PFSK-1 (cell line): ENCODE measurements around a stretch of chr2.

GRCh38 chr2:238065038-238065576 is 4.3 kb downstream of the SCLY start:
- RRBS: no CpG with 5 or more reads among the region's 9 CpGs

- RRBS: no CpG with 5 or more reads among the region's 9 CpGs
Measured at GRCh38 chr2:238088154-238088950, 11.8 kb upstream of the ESPNL start.

- RRBS: no CpG with 5 or more reads among the region's 15 CpGs
Measured at GRCh38 chr2:238107495-238107906, 7.4 kb downstream of the ESPNL start.

GRCh38 chr2:238139034-238139887 is 793 bp downstream of the KLHL30 start:
- RRBS: 80% methylated on average over 31 of the region's 51 CpGs

GRCh38 chr2:238167662-238168450 is 9.1 kb downstream of the ERFE start:
- RRBS: no CpG with 5 or more reads among the region's 14 CpGs

DNA sequence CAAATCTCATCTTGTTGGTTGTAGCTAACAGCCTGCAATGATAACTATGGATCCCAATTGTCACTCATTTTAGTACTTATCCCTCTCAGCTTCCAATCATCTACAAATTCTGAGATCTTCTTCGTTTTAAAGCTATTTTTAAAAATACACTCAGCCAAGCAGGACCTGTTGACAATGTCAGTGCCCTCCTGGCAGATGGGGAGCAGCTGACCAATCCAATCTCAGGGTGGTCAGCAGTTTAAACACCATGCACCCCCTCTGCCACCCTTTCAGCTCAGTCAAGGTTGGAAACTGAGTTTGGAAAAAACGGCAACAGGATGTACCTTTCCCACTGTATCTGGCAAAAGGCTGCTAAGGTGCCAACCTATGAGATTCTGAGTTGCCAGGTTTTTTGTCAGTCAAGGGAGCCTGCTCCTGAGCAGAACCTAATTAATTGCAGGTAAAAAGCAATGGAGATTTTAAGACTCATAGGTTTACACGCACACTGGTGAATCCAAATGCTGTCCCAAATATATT is 2.2 kb downstream of the ILKAP start:
- RRBS: no CpG with 5 or more reads among the region's 3 CpGs

- RRBS: no CpG with 5 or more reads among the region's 19 CpGs
Measured at GRCh38 chr2:238272766-238273493, 15.5 kb downstream of the PER2 start.

GRCh38 chr2:238286265-238286519 is 2.2 kb downstream of the PER2 start:
- RRBS: no CpG with 5 or more reads among the region's 6 CpGs

DNA sequence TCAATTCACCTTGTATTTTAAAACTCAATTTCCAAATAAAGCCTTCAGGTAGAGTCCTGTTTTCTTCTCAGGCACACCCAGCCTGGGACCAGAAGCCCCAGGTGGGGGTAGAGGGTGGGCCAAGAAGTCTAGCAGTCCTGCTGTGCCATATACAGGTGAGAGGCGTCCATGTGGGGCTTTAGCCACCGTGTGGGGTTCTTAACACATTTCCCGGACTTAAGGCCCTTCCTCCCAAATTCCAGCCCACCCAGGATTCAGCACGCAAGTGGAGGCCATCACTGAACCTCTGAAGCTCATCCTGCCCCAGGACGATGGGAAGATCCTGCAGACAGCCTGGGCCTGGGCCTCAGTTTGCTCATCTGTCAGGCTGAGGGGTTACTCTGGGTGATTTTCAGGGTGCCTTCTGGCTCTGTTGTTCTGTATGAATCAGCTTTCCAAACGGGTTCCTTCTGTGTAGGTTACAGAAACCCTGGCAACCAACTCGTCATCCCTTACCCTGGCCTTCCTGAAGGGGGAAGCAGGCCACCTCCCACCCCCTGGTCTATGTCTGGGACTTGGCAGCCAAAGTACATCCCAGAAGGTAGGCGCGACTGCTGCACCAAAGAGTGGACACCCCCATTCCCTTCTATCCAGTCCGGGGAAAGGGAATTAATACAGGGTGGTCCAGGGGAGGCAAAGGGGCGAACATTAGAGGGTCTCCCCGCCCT is 939 bp downstream of the PER2 start:
- RRBS: 2% methylated on average over 2 of the region's 12 CpGs

DNA sequence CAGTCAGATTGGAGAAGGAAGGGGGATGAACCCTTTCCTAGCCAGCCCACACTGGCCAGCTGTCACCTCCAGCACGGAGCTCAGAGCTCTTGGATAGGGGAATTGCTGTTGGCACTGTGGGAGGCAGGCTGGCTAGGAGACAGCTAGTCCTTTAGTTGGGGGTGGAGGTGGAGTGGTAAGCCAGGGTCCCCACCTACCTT is 2.5 kb upstream of the PER2 start:
- RRBS: no CpG with 5 or more reads among the region's 1 CpG

DNA sequence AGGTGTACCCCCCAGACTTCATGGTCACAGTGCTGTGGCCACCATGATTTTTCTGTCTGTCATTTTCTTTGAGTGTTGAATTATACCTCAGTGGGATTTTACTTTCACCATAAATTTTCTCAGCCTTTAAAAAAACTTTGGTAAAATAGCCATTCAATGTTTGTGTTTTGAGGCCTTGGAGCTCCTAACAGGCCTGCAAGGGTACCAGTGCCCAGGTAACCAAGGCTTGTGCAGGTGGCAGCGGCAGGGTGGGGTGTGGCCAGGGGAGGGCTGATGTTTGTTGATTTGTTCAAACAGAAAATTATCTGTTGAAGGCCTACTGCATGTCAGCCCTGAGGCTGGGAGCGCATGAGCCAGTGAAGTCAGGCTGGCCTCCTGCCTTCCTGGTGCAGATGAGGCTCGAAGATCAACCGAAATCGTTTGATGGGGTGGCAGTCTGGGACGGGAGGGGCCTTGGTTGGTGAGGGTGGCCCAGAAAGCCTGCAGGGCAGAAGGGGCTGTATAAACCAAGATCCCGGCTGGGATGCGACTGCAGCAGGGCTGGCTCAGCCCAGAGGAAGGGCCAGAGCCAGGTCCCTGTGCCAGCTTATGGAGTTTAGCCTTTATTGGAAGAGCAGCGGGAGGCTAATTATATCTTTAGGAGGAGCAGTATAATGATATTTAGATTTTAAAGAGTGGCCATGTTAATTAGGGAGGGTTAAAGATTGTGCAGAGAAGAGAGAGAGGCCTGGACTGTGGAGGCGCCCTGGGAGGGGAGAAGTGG is 24.8 kb downstream of the TRAF3IP1 start:
- RRBS: no CpG with 5 or more reads among the region's 10 CpGs

- RRBS: no CpG with 5 or more reads among the region's 10 CpGs
Measured at GRCh38 chr2:238404521-238404873, 22.2 kb upstream of the ASB1 start.

DNA sequence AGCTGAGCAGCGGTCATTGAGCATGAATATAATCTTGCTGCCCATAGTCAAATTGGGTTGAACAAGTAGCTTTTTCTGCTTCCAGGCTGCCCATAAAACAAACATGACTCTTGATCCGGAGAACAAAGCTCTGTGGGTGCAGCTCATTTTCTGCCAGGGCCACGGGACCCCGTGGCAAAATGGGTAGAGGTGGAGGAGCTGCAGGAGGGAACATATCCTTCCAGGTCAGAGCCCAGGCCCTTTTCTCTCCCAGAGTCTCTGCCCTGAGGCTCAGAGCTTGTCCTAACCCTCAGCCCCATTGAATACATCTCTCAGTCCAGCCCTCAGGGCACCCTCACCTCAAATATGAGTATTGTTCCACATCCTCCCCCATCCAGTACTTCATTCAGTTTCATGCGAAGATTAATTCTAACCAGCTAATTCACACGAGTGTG is 151.5 kb upstream of the TWIST2 start:
- RRBS: no CpG with 5 or more reads among the region's 6 CpGs

DNA sequence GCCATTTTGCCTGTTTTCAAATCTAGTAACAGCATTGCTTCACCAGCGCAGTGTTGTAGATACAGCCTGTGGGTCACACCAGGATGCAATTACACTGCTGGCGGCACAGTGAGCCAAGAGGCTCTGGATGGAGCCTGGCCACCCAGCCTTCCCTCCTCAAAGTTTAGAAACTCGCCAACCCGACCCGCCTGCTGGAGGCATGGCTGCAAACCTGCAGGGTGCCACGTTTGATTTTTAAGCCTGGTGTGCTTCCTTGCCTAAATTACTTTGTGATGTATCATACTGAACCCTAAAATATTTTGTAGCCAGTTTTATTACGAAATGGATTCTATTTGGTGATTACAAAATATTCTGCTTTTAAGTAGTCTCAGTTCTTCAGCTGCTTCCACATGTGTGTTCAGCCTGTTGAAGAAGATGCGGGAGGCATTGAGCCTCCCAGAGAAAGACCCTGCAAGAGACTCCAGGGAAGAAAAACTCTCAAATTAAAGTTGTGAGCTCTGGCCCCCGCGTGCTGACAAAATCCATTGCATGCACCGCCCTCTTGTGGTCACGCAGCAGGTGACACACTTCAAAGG is 63.2 kb upstream of the TWIST2 start:
- RRBS: no CpG with 5 or more reads among the region's 12 CpGs

- RRBS: no CpG with 5 or more reads among the region's 12 CpGs
Measured at GRCh38 chr2:239059655-239060230, 211.9 kb downstream of the TWIST2 start.

- RRBS: no CpG with 5 or more reads among the region's 44 CpGs
Measured at GRCh38 chr2:239118002-239118838, 270.3 kb downstream of the TWIST2 start.

DNA sequence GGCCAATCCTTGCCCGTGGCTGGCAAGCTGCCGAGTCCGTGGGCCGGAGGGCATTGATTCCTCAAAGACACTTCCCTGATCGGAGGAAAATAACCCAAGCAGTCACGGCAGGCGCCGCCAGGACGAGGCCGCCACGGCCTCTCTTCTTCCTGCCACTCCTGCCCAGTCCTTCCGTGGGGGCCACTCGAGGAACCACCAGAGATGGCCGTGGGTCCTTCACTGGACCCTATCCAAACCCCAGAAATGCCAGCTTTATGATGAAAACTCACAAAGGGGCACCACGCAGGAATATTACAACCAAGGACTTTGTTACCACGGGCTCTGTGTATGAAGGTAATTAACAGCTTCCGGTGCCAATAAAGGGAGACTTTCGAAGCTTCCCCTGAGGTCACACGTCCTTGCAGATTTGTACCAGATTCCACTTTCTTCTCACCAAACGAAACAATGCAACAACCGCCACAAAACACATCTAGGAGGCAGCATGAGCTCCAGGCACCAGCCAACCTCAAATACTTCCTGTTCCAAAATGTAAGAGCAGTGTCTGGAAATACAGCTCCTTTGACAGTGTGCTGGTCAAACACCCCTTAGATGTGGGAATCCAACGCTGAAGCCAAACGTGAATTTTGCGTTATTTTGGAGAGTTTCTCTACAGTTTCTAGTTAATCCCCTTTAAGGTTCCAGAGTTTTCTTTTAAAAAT is 170.2 kb downstream of the HDAC4 start:
- RRBS: no CpG with 5 or more reads among the region's 24 CpGs

DNA sequence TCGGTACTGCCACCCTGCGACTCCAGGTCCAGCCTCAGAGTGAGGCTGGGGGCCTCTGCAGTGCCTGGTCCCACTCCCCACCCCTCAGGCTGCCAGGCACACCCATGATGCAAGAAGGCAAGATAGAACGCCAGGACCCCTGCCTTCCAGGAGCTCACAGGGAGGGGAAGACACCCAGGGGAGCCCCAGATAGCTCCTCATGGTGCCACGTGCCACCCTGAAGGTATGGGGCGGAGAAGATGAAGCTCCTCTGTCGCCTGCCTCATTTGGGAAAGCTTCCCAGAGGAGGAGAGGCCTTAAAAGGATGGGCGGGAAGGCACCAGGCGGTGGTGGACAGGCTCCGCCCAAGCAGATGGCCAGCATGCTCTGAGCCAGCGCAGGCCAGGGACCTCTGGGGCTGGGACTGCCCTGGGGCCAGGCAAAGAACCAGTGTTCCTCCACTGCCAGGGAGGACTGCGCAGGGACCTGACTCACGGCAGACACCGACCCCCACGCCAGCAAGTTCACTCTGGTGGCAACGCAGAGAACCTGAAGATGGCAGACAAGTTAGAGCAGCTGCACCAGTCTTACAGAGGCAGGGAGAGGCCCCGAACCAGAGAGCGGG is 125.1 kb downstream of the HDAC4 start:
- RRBS: no CpG with 5 or more reads among the region's 17 CpGs

DNA sequence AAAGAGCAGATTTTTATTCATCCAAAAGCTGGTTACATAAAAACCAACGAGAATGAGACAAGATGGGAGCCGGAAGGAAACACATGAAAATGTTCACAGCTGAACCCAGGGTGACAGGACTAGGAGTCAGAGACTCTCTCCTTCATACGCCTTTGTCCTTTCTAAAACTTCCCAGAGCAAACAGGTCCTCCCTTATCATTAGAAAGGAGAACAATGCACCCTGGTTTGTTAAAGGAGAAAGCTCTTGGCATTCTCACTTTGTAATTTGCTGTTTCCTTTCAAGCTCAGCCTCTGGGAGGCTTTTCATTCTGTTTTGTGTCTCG is 105.5 kb downstream of the HDAC4 start:
- RRBS: no CpG with 5 or more reads among the region's 4 CpGs

- RRBS: 88% methylated on average over 6 of the region's 26 CpGs
Measured at GRCh38 chr2:239302986-239303590, 97.7 kb downstream of the HDAC4 start.